Mesangial cell (primary cell): Measurements from ENCODE around the genes ISL2 and RCN2.

- RAMPAGE, long total RNA, result no peak
These were observed 24.2 kb downstream of the SNX33 start for GRCh38 chr15:75671688-75672600.

DNA sequence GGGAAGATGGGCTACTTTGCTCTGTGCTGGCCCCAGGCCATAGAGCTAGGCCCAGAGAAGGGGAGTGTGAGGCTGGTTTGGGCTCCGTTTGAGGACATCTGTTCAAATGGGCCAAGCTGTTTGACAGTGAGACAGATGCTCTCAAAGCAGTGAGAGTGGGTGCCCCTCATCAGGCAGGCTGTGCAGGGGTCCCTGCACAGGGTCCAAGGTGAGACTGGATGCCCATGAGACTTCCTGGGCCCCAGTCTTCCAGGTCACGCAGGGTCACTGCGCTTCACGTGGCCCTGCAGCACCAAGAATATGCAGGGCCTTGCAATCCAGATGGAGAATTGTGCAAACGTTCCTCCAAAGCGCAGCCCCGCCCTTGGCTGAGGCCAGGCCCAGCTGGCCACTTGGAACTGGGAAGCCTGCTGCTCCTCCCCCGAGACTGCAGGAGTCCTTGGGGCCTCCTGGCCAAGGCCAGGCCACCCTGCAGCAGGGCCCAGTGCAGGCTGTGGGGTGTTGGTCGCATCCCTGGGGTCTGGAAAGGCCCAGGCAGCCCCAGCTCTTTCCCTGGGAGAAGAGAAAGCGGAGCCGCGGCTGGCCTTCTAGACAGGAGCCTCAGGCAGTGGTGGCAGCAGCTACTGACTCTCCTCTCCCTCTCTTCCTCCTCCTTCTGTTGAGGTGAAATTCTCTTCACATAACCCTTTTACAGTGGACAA is 103.6 kb downstream of the TMEM266 start:
- RAMPAGE, long total RNA, result no peak

DNA sequence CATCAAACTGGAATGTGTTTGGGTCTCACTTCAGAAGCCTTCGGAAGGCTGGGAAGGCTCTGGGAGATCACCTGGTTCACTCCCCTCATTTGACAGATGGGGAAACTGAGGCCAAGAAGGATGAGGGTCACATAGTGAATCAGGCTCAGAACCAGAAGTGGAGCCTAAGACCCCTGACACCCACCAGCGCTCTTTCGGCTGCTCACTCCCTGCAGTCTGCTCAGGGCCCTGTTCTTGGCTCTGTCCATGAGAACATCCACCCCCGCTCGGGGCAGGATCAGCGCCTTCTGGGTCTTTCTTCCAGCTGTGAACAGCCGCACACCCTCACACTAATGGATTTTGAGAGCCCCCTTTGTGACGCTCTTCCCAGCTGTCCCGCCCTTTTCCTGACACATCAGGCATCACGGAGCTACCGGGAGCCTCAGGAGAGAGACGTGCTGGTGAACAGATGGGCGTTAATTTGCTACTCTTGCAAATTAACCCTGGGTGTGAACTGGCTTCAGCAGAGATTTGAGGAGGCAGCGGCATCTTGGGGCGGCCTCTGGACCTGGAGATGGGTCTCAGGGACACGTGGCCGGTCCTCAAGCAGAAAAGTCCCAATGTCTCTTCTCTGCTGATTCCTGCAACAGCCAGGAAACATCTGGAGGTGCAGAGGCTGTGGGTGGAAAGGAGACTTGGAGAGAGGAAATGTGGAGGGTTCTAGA is 113.0 kb downstream of the TMEM266 start:
- RAMPAGE, long total RNA, result no peak

DNA sequence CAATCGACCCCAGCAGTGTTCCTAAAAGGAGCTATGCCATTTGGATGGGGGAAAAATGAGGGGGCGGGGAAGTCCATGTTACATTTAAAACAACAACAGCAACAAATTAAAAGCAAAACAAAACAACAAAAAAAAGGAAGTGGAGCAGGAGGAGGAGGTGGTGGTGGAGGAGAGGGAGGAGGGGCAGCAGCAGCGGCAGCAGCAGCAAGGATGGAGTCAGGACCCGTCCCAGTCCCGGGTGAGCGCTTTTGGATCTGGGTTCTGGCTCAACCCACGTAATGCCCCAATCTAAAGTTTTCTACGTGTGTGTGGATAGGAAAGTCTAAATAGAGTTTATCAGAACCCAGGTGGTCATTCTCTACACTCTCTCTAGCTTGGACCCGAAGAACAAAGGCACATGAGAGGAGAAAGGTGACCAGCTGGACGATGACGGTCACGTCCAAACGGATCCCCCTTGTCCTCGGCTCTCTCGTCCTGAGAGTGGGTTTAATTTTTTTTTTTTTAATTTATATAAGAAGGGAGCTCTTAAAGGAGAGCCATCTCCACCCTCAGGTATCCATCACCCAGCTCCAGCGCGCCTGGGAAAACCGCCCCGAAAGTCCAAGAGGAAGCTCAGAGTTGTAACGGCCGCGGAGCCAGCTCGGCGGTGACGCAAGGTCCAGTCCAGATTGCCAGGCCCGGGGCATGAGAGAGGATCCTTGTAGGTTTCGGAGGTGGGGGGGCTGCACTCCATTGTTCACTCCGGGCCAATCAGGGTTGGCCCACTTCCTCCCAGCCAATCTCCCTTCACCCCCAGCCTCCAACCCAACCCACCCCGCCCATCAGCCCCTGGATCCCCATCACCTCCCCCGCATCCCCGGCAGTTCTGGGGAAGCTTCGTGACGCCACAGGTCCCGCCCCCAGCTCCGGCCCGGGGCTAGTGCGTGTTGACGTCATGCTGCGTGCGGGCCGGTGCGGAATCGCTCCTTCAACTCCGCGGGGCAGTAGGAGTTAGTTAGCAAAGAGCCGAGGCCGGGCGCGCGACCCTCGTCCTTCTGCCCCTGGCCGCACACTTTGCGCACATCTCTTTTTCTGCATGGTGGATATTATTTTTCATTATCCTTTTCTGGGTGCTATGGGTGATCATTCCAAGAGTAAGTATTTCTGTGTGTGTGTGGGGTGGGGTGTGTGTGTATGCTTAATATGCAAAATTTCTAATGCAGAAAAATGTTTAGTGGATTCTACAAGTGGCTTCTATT is at the start of gene ISL2:
ISL2 (plus strand) TSS at position 965 of the 1,238 bp plus-strand sequence.
- RAMPAGE, long total RNA, result no peak

DNA sequence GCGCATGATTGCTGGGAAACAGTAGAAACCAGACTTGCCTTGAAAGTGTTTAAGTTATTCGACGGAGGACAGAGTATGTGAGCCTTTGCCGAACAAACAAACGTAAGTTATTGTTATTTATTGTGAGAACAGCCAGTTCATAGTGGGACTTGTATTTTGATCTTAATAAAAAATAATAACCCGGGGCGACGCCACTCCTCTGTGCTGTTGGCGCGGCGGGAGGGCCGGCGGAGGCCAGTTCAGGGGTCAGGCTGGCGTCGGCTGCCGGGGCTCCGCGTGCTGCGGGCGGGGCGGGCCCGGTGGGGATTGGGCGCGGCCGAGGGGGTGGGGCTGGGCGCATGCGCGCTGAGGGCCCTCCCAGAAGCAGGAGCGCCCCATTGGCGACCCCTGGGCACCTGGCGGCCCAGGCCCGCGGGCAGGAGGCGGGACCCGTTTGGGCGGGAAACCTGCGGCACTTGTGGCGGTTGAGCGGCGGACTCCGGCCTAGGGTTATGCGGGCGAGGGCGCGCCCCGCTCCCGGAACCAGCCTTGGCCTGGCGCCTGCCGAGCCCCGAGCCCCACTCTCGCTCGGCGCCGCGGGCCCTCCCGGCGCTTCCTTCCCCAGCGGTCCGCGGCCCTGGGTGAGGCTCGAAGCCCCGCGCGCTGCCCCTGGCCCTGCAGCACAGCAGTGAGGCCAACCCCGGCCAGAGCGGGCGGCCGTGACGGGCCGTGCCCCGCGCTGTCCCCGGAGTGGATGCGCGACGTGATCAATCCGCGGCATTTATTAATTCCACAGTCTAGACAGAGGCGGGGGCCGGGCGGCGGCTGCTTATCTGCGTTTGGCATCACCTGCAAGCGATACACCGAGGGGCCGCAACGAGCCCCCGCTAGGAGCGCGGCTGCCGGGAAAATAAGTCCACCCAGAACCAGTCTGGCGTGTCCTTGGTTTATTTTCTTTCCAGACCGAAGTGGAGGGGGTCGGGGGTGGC is 6.0 kb downstream of the ISL2 start:
- RAMPAGE, long total RNA, result no peak

DNA sequence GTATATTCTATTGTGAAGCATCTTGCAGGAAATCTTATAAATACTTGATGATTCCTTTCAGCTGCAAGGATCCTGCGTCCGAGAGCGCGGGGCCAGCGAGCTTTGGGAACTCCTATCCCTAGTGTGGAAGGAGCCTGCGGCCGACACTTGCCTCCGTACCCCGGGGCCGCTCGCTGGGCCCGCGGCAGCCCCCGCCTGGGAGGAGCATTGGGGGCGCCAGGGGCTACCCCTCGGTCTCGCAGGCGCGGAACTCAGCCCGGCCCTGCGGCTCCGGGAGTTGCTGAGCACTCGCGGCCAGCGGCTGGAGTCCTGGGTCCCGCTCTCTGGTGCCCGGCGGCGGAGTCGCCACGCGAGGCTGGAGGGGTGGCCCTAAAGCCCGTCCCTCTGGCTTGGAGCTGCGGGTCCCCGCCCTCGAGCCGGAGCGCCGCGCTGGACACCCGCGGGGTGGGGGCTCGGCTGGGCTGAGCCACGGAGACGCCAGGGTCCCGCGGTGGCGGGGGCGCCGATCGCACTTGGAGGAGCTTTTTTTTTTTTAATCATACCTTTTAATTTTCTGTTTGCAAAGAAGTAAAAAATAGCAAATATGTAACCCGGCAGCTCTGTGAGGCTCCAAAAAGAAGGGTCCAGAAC is 10.5 kb downstream of the ISL2 start:
- RAMPAGE, long total RNA, result no peak

- RAMPAGE, long total RNA, result no peak
These were observed 151.4 kb downstream of the SCAPER start for GRCh38 chr15:76753674-76754116.

- RAMPAGE, long total RNA, result no peak
These were observed at the start of gene RCN2 for GRCh38 chr15:76931288-76932644. Gene RCN2, plus strand, starts transcription at chr15:76931749.

DNA sequence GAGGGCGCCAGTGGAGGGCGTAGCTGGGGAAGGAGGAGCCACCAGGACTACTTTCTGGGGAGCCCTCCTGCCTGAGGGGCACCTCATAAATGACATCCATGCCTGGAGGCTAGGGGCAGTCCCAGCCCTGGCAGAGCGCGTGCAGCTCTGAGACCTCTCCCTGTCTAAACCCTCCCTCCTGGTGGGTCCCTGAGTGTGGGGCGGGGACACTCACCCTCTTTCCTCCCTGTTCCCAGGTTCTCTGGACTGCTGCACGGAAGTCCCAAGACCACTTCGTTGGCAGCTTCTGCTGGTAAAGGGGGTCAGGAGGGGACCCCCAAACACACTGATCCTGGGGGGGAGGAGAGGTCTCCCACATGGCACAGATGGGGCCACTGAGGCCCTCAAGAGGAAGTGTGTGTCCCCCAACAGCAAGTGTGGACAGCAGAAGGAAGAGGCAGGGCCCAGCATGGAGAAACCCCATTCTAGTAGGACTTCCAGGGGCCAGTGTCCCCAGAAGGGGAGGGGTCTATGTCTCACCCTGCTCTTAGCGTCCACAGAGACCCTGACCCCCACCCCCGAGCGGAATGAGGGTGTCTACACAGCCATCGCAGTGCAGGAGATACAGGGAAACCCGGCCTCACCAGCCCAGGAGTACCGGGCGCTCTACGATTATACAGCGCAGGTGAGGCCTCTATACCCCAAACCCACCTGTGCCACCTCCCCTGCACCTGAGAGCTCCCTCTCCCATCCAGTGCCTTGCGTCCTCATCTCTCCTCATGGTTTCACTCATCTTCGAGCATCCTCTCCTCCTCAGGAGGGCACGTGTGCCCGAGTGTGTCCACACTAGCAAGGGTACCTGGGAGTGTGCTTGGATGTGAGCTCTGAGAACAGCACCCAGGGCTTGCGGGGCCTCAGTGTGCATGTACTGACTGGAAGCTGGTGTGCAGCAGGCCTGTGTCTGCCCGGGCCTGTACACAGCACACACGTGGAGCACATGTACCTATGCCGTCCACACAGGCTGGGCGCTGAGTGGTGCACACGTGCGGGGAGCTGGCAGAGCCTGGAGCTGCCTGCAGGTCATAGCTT is 35.3 kb downstream of the TSPAN3 start:
- RAMPAGE, long total RNA, result no peak

DNA sequence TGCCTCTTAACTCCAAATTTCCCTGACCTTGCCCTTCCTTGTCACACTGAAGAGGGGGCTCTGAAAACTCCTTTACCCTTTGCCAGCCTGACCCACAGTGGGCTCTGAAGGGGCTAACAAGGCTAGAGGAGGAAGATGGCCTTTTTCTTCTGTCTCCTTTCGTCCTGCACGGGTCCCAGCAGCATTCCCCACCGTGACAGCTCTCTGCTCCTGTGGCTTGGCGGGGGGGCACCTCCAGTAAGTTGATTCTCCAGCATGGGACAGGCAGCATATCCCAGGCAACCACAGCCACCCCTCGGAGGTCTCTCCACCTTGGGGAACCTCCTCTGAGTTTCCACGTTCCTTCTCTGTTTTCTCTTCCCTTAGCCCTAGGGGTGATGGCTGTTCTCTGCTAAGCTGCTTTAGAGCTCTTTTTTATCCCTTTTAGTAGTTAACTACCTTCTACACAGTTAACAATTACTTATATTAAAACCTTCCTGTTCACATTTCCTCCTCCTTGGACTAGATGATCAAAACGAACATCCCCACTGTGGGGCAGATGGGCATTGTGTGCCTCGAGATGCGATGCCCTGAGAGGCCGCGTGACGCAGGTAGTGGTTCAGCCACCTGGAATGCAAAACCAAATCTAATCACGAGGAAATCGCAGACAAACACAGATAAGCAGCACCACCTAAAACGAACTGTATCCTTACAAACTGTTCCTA is 27.8 kb downstream of the TSPAN3 start:
- RAMPAGE, long total RNA, result no peak

- RAMPAGE, long total RNA, result no peak
These were observed 3.6 kb downstream of the TSPAN3 start for GRCh38 chr15:77067138-77067795.

DNA sequence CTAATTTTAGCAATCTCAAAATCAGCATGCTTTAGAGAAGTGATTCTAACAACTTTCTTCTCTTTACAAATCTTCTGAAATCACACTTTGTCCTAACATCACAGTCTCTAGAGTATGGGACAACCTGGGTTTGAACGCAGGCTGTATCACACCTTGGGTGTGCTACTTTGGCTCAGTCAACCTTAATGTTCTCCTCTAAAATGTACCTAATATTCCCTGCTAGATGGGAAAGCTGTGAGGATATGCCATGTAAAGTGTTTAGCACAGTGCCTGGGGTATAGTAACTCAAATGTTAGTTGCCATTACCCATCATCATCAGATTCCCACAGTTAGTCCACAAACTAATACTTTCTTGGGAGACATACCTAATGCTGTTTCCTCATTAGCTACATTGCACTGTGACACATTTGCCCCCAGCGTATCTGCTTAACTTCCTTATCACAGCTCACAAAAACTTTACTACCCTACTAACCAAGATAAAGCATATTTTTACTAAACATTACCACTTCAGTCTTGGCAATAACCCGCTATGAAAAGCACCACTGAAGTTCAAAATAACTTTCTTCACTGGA is 3.0 kb downstream of the TSPAN3 start:
- RAMPAGE, long total RNA, result no peak

GRCh38 chr15:77415419-77416800 is 4.0 kb downstream of the PEAK1 start:
- RAMPAGE, long total RNA, result no peak

GRCh38 chr15:77424948-77425549 is 4.4 kb downstream of the HMG20A start:
- RAMPAGE, long total RNA, result no peak

- RAMPAGE, long total RNA, result no peak
These were observed 66.3 kb downstream of the HMG20A start for GRCh38 chr15:77486919-77487554.

- RAMPAGE, long total RNA, result no peak
These were observed 77.3 kb downstream of the HMG20A start for GRCh38 chr15:77497827-77498513.

- RAMPAGE, long total RNA, result no peak
These were observed 105.5 kb downstream of the LINGO1 start for GRCh38 chr15:77527056-77527790.

DNA sequence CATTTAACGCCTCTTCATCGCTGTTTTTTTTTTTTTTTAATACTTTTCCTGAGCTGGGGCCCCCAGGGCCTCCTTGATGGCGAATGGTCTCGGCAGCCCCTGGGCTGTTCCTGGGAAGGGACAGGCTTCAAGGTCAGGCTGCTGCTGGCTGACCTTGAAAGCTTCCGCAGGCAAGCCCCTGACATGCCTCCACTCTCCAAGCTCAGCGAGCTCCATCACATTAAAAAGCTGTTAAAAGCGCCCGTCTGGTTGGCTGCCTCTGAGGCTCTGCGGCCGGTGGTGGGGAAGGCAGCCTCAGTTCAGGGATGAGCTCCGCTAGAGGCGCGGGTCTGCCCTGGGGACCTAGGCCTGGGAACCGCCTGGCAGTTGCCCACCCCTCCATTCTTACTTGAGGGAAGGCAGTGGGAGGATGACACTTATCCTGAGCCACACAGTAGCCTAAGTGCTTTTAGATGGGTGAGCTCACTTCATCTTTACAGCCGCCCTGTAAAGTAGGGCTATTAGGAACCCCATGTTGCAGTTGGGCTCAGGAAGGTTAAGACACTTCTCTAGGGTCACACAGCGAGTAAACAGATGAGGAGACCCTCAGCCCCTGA is 103.7 kb downstream of the LINGO1 start:
- RAMPAGE, long total RNA, result no peak

DNA sequence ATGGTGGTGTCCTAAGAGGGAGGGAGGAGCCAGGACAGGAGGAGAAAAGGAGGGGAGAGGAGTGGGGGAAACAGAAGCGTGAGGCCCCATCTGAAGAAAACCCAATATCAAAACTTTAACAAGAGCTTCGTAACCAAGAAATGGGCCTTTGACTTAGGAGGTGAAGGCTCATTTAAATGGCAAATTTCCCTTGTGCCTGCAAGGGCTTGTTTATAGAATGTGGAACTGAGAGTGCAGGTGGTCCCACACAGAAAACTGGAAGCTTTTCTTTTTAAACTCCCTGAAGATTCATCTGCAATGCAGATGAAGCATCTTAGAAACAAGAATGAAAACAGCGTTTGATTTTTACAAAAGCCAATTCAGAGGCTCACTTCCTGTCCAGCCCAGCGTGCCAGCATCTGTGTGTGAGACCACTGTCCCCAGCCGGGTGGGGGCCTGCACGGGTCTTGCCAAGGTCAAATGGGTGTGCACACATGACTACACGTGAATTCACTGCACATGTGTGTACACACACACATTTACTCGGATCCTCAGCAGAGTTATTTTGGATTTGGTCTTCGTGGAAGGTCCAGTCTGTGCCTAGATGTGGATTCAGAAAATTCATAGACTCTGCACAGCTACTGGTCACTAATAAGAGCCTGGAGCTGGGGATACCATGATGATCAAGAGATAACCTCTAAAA is 94.7 kb downstream of the LINGO1 start:
- RAMPAGE, long total RNA, result no peak

DNA sequence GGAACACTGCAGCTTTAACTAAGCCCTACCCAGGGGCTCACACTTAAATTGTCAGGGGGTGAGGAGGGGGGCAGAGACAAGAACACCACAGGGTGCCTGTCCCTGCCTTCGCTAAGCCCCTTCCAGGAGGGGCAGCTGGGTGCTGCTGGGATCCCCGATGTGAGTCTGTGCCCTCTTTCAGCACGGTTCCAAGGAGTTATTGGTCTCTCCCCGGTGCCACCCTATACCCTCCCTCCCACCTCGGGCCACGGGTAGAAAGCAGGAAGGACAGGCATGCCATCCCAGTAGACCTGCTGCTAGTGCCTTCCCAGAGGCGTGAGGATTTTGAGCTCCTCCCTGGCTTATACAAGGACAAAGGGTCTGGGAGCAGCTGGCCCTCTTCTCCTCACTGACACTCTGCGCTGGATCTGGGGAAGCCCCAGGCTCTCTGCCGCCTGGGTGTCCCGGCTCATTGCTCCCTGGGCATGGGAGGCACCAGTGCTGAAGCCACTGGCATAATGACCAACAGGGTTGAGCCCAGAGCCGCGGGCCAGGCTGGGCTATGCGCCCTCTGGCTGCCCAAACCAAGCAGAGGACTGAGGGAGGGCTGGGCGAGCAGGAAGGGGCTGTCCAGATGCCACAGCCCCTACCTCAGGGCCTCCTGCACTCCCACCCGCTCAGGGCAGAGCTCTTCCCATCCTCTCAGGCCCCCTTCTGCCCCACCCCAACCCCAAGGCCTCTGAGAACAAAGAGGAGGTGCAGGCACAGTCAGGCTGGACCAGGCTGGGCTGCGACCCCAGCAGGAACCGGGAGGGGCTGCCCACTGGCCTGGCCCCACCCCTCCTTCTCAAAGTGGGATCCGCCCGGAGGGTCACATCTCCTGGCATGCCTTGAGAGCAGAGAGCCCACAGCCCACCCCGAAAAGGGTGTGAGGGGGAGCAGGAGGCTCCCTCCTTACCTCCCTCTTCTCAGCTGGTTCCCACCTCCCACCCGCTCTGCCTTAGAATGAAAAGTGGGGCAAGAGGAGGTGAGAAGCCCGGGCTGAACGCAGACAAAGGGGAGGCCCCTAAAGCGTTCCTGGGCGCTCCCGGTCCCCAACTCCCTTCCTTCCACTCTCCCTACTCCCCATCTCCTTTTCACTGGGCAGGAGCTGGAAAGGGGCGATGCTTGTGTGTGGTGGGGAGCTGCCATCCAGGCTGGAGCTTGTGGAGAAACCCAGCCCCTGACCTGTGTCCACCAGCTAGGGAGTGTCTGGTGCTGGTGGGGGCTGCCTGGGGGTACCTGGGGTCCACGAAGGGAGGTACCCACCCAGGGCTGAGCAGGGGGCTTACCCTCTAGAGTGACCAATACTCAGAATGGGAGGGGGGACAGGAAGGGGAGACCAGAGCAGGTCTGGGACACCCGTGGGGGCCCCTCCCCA is 1.5 kb downstream of the LINGO1 start:
- RAMPAGE, long total RNA, result no peak